Natural killer cell (primary cell): ENCODE data around the genes DIPK1B and RABL6.

GRCh38 chr9:136510935-136511494 lies 28.2 kb upstream of the SEC16A start:
- PRO-cap: no peak

GRCh38 chr9:136517741-136518516 lies 27.9 kb downstream of the NOTCH1 start:
- PRO-cap: no peak

DNA sequence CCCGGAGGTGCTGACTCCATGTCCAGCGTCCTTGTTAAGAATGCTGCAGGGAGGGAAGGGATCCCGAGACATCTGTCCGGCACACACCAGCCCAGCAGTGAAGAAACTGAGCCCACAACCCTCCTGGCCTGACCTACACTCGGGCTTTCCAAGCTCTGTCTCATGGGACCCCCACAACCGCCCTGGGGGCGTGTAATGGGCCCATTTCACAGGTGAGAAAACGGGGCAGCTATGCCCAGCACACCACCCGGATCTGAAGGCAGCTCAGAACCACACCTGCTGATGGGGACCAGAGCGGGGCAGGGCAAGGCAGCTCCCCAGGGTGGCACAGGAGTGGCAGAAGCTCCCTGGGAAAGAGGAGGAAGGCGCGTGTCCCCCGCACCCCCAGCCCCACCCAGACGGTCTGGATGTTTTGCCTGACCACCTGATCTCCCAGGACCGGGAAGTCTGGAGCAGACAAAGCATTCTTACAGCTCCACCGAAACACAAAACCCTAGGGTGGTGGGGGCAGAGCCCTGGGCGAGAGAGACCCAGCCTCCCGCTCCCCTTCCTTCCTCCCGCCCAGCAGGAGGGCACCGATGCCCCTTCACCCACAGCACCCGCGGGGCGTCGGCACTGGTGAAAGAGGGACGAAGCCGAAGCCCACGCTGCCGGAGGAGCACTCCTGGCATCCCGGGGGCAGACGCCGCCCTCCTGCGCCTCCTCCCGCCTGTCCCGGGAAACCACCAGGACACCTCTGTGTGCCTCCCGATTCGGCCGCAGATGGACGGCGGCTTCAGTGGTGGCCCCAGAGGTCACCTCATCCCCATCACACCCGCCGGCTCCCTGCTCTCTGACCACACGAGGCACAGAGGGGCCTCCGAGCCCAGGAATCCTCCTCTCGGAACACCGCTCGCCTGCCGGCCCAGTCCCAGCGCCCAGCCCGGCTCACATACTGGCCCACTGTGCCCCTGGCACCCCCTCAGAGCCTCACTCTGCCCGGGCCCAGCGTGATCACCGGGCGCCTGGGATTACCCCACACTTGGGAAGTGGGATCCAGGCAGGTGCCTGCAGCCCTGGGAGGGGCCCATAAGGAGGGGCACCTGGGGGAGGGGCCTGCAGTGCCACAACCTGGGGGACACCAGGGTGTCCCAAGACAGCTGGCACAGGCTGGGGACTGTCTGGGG lies 14.4 kb downstream of the NOTCH1 start:
- PRO-cap: no peak

DNA sequence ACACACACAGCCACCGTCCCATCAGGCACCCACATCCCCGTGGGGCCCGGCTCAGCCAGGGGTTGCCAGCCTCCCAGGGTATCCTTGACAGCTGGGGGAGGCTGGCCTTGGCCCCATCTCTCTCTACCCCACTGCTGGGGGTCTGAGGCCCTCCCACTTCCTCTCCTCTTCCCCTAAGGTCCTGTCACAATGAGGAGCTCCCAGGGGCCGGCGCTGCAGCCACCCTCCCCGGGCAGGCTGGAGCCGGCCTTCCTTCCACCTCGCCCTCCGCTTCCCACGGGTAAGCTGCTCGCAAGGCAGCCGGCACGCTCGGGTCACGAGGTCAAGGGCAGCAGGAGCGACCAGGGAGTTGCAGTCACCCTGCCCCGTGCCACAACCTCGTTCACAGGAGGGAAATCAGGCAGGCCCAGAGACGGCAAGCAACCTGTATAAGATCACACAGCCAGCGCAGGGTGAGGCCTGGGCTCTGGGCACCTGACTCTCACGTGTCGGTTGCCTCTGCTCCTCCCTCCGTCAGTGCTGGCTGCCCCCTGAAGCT lies 38.7 kb upstream of the NOTCH1 start:
- PRO-cap: no peak

DNA sequence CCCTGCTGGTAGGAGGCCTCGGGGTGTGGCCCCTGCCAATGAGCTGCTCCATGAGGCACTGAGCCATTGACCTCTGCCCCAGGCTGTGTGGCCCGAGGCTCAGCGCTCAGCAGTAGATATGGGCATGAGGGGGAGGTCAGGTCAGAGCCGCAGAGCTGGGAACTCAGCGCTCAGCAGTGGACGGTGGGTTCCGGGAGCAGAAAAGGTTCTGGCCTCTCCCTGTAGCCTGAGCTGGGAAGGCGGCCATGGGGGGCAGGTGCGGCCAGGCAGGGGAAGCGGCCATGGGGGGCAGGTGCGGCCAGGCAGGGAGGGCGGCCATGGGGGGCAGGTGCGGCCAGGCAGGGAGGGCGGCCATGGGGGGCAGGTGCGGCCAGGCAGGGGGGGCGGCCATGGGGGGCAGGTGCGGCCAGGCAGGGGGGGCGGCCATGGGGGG lies 52.1 kb upstream of the EGFL7 start:
- PRO-cap: no peak

DNA sequence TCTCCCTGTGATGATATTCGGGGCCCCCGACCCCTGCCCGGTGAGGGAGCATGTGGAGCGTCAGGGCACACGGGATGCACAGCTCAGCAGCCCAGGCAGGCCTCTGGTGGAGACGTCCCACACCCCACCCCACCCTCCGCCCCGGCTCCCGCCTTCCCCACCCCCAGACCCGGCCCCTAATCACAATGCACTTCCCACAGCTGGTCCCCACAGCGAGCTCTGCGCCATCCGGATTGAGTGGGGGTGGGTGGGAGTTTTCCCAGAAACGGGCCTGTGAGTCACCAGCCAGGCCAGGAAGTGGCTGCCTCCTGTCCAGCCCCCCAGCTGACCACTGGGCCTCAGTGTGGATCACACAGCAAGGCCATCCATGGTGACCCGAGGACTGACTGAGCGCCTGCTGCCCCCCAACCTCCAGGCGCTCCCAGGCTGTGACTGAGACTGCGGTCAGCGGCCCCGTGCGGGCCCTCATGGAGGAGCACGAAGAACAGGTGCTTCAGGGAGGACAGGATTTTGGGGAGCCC lies 48.4 kb upstream of the EGFL7 start:
- PRO-cap: no peak

DNA sequence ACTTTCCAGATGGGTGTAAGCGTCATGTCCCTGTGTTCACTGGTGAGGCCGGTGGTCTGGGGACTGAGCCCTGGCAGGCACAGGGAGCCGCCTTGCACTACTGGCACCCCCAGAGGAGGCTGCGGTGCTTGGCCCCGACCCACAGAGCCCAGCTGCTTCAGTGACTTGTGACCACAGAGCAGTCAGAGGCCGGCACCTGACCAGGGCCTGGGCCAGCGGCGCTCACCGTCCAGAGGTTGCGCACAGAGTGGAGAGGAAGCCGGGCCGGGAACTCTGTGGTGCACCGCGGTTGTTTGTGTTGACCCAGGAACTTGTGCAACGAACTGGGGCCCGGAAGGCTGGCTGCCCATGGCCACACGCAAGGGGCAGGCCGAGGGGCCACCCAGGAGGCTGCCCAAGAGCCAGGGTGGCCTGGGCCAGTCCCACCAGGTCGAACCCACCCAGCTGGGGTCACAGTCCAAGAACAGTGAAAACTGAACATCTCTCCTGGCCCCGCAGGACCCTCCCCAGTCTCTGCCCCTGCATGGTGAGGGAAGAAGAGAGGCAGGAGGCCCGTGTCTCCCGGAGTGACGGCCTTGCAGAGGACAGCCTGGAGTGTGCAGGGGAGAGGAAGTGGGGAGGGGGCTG lies 42.9 kb upstream of the EGFL7 start:
- PRO-cap: no peak

DNA sequence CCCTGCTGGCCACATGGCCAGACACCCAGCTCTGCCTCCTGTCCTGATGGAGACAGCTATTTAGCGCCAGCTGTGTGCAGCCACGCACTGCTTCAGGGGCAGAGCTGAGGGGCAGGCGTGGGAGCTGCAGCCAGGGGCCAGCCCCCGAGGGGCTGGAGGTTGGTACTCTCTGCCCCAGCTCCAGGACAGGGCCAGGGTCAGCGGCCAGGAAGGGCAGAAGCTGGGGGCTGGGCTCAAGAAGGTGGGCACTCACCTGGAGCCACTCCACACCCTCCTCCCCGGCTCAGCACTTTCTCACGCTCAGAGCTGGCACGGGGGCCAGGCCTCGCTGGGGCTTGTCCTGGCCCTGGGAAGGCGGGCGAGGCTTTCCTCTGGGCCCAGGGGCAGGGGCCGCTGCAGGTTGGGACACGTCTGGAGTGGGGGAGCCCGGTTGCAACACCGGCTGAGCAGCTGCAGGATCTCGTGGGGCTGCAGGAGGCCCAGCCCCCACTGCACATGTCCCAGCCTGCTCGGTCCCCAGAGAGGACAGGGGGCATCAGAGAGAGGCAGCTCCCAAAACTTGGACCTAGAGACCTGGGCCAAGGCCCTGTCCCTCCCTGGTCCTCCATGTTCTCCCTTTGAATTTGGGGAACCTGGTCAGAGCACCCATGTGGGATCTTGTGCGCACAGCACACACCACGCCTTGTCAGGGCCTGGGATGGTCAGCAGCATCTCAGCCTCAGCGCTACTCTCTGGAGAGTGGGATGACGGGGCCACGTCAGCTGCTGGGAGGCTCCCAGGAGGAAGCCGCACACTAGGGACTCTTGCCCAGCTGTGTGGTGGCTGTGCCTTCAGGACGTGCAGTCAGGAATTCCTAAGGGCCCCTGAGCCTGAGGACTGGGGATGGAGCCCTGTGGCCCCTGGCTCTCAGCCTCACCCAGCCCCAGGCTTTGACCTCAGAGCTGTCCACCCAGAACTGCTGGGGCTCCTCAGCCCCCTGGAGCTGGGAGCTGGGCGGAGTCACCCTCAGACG lies 38.8 kb upstream of the EGFL7 start:
- PRO-cap: no peak

DNA sequence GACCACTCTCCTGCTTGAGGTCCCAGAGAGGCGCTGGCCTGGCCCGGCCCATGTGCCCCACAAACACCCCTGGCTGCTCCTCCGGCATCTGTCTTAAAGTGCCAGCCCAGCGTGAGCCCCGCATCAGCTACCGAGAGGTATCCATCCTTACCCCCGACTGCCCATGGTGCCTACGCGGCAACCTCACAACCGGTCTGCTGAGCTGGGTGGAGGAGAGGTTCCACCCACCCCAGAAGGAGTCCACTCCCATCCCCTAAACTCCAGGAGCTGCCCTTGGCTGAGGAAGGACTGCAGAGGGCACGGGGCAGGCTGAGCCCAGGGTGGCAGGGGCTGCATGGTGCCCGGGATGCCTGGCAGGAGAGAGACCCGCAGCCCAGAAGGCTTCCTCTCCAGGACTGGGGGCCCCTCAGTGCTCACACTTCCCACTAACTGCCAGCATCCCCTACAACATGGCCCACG lies 15.7 kb upstream of the EGFL7 start:
- PRO-cap: no peak

DNA sequence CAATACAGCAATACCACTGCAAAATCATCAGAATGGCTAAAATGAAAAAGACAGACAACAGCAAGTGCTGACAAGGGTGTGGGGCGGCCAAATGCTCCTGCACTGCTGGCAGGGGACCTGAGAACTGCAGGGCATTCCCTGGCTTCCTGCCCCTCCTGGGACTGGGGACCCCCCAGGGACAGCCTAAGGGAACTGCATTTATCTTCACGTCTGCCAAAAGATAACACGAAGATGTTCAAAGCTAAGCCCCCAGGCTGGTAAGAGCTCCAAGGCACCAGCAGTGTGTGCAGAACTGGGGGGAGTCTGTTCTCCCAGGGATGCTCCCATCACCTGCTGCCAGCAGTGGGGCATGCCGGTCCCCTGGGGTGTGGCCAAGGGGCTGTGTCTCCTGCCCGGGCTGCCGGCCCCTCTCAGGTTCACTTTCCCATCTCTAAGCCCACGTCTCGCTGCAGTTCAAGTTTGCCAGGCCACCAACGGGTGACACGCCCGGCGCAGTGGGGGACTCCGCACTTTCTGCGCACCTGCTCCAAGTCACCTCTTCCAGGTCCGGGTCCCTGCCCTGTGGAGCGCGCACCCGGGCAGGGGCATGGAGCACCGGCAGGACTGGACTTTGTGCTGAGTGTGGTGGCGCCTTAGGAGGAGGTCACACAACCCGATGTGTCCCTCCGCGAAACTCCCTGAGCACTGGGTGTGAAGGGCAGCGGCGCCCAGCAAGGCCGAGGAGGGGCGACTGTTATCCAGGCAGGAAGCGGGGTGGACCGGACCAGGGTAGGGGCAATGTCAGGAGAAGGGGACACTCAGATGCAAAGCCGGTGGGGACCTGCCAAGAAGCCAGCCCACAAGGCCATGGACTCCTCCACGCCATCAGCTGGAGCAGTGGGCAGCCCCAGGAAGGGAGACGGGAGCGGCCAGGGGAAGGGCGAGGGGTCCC lies 4.4 kb upstream of the EGFL7 start:
- PRO-cap: no peak

- PRO-cap: no peak
Measured at GRCh38 chr9:136661194-136662224, 1.2 kb upstream of the EGFL7 start.

- PRO-cap: unidirectional peak, plus-strand start at chr9:136665810
Measured at GRCh38 chr9:136665410-136666309, 2.9 kb downstream of the EGFL7 start.

DNA sequence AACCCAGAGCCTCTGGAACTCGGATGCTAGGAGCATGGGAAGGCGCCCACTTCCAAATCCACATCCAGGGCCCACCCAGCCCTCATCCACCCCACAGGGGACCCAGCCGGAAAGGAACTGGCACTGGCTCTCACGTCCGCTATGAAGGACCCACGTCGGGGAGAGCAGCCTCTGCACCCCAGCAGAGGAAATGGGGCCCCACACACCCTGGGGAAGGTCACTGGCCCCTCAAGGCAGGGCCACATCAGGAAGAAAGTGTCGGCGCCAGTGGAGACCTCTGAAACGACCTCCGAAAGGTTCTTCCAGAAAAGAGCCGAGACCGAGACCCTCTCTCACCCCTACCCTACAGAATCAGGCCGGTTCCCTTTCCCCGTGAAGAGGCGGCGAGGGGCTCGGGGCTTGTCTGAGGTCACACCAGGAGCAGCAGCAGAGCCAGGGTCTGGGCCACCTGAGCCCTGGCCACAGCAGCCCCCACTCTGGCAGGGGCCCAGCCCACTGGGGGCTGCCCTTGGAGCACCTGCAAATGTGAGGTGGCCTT lies 9.4 kb downstream of the AGPAT2 start:
- PRO-cap: no peak

GRCh38 chr9:136695427-136695771 lies 8.1 kb upstream of the AGPAT2 start:
- PRO-cap: no peak

GRCh38 chr9:136711639-136712705 lies at the start of gene DIPK1B:
Gene DIPK1B, plus strand, starts transcription at chr9:136712572.
- PRO-cap: no peak

- PRO-cap: no peak
Measured at GRCh38 chr9:136728457-136729091, 14.2 kb downstream of the LCN10 start.

- PRO-cap: no peak
Measured at GRCh38 chr9:136741727-136742337, 908 bp downstream of the LCN10 start.

DNA sequence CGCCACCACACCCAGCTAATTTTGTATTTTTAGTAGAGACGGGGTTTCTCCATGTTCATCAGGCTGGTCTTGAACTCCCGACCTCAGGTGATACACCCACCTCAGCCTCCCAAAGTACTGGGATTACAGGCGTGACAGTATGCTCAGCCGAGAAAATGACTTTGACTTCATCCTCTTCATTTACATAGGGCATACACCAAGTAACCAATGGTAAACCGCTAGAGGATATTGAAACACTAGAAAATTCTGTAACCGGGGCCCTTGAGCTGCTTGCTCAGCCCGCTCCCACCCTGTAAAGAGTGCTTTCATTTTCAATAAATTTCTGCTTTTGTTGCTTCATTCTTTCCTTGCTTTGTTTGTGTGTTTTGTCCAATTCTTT lies 1.4 kb upstream of the LCN15 start:
- PRO-cap: no peak

DNA sequence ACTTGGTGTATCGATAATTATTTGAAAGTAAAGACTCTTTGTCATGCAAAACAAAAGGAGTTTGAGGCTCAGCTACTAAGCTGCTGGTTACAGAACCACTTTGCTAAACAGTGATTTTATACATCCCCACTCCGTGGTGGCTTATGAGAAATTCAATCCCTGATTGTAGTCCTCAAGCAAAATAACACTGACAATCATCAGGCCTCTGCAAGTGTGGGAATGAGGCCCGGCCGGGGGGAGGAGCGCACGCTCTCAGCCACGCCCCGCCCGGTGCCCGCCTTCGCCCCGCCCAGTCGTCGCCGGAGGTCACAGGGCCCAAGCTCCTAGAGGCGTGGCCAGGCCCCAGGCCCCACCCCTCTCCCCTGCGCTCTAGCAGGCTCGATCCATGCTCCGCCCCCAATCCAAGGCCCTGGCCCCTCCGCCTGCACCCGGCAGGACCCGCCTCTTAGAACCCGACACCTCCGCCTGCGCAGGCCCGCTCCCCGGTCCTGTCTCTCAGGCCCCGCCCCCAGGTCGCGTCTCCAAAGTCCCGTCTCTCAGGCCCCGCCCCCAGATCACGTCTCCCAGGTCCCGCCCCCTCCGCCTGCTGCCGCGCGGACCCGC lies 471 bp upstream of the TMEM141 start:
- PRO-cap: bidirectional peak, plus-strand start outside the sequence, minus-strand start at position 494 of the sequence

DNA sequence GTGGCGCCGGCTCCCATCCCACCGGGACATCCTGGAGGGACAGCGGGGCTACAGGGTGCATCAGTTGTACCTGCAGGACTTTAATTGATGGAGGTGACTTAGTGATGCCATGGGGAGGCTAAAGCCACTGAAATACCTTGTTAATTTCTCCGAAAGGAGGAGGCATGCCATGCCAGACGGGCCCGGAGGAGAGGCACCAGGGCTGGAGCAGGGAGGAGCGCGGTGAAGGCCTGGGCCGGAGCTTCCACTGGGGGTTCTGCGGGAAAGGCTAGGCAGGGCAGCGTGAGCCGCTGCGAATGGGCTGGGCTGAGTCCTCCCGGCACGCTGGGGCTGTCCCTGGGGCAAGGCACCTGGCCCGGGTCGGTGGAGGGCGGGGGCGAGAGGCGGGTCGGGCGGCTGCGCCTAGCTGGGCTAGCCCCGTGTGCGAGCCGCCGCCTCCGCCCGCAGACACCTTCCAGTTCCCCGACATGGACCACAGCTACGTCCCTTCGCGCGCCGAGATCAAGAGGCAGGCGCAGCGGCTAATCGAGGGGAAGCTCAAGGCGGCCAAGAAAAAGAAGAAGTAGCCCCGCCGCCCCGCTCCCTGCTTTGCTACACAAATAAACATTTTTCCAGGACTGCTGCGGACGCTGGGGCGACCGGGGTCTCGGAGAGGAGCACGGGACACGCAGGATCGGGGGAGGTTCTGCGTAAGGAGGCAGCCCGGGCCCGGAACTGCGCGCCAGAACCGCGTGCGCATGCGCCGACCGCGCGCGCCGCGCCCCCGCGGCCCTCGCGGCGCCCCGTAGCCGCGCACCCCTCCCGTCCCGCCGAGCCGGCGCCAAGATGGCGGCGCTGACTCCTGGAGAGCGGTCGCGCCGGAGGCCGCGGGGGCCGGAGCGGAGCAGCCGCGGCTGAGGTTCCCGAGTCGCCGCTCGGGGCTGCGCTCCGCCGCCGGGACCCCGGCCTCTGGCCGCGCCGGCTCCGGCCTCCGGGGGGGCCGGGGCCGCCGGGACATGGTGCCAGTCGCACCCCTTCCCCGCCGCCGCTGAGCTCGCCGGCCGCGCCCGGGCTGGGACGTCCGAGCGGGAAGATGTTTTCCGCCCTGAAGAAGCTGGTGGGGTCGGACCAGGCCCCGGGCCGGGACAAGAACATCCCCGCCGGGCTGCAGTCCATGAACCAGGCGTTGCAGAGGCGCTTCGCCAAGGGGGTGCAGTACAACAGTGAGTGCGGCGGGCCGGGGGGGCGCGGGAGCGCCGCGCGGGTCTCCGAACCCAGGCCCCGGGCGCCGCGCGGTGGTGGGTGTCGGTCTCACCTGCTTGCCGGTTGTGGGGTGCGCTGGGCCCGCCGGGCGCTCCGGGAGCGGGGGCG lies at the start of gene RABL6:
Gene RABL6 (plus strand): TSS at position 824 of the 1,350 bp plus-strand sequence.
- PRO-cap: unidirectional peak, plus-strand start at position 446 of the sequence; bidirectional peak, plus-strand start at position 504 of the sequence, minus-strand start at position 476 of the sequence; bidirectional peak, plus-strand start at position 823 of the sequence, minus-strand start at position 716 of the sequence